ENCODE results near the genes GNG8, STRN4, SLC1A5, ARHGAP35 and SLC8A2.

GRCh38 chr19:46635846-46636901 lies at the start of gene GNG8:
Gene GNG8 (minus strand): TSS chr19:46636202.
- CAGE, long polyA plus RNA, result no peak
- RRBS, result 14% methylated on average over 12 of the region's 37 CpGs

- CAGE, long polyA plus RNA, result no peak
- RRBS, result 2% methylated on average over 7 of the region's 22 CpGs
Observed at GRCh38 chr19:46660498-46660841, 512 bp downstream of the DACT3 start.

- CAGE, long polyA plus RNA, result no peak
- RRBS, result no CpG with 5 or more reads among the region's 17 CpGs
Observed at GRCh38 chr19:46704481-46705055, 12.3 kb downstream of the PRKD2 start.

DNA sequence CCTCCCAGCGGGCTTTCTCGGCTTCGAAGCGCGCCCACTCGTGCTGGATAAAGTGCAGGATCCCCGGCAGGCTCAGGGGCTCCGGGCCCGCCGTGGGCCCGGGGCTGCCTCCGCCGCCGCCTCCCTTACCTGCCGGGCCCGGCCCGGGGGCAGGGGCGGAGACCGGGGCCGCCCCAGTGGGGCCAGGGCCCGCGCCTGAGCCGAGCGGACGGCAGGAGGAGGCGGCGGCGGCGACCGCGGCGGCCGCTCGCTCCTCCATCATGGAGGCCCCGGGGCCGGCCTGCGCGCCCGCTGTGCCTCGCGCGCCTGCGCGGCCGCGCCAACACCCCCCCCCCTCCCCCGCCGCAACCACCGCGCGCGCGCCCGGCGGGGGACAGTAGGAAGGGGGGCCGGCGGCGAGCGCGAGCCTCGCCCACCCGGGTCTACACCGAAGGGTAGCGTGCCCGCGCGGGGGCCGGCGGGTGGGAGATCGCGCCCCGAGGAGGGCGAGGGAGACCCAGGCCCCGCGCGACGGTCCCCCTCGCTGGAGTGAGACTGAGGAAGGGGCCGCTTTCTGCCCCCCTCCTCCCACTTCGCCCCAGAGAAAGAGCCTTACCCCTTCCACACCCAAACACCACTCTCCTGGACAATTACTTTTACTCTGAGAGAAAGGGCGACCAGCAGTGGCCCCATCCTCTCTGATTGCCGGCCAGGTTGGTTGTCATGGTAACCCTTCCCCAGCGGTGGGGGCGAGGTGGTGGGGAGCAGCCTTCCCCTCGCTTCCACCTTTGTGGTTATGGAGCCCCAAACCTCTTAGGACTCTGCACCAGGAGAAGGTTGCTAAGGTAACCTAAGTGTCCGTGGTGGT lies at the start of gene STRN4:
Gene STRN4, minus strand, starts transcription at position 282 of the 847 bp plus-strand sequence.
- CAGE, long polyA plus RNA, result no peak
- RRBS, result 2% methylated on average over 18 of the region's 86 CpGs

- CAGE, long polyA plus RNA, result start-site peak on the minus strand at chr19:46788591-46788599, 865 and 553 reads in 2 replicates
- RRBS, result 5% methylated on average over 7 of the region's 68 CpGs
Observed at GRCh38 chr19:46787877-46789036, at the start of gene SLC1A5. Gene SLC1A5 (minus strand): TSS chr19:46788594.

- CAGE, long polyA plus RNA, result no peak
- RRBS, result 2% methylated on average over 30 of the region's 141 CpGs
Observed at GRCh38 chr19:46860242-46861301, at the start of gene ARHGAP35. Gene ARHGAP35 (plus strand): TSS chr19:46860997.

DNA sequence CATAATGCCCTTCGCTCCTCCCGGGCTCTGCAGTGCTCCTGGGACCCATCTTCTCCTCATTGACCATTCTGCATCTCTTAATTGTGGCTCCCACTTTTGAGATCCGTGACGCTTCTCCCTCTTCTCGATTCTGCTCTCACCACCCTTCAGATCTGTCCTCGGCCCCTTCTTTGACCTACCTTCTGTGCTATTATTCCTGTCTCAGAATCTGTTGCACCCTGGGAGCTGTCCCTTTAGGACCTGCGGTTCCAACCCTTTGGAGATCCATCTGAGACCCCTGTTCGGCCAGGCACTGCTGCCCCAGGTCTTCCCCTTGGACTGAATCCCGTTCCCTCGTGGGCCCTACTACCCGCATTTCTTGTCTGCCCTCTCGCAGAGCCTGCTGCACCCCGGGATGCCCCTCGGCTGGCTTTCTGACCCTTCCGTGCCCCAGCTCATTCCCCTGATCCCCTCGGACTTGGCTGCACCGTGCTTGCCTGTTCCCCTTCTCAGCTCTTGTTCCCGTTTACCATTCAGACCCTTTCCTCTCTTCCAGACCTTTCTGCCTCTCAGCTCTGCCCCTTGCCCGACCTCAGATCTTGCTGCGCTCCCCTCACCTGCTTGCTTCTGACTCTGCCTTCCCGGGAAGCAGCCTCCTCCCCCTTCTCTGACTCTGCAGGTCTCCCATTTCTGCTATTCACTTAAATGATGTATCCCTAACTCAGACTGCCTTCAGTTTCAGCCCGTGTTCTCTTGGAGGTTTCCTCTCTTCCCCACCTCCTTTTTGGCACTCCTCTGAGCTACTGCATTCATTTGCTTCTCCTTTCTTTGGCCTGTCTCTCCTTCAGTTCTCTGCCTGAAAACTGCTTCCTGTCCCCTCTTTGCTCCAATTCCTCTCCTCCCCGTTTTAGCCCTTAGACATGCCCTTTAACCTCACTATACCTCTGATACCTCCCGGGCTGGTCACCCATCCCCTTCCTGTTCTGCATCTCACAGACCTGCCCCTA lies 1.1 kb downstream of the ARHGAP35 start:
- CAGE, long polyA plus RNA, result no peak
- RRBS, result 4% methylated on average over 2 of the region's 24 CpGs

GRCh38 chr19:46916511-46916802 lies 55.7 kb downstream of the ARHGAP35 start:
- CAGE, long polyA plus RNA, result no peak
- RRBS, result no CpG with 5 or more reads among the region's 1 CpG

DNA sequence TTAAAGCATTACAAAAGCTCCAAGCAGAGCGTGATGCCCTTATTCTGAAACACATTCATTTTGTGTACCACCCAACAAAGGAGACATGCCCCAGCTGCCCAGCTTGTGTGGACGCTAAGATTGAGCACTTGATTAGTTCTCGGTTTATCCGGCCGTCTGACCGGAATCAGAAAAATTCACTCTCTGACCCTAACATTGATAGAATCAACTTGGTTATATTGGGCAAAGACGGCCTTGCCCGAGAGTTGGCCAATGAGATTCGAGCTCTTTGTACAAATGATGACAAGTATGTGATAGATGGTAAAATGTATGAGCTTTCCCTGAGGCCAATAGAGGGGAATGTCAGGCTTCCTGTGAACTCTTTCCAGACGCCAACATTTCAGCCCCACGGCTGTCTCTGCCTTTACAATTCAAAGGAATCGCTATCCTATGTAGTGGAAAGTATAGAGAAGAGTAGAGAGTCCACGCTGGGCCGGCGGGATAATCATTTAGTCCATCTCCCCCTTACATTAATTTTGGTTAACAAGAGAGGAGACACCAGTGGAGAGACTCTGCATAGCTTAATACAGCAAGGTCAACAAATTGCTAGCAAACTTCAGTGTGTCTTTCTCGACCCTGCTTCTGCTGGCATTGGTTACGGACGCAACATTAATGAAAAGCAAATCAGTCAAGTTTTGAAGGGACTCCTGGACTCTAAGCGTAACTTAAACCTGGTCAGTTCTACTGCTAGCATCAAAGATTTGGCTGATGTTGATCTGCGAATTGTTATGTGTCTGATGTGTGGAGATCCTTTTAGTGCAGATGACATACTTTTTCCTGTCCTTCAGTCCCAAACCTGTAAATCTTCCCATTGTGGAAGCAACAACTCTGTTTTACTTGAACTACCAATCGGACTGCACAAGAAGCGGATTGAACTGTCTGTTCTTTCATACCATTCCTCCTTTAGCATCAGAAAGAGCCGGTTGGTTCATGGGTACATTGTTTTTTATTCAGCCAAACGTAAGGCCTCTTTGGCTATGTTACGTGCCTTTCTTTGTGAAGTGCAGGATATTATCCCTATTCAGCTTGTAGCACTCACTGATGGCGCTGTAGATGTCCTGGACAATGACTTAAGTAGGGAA lies 59.8 kb downstream of the ARHGAP35 start:
- CAGE, long polyA plus RNA, result no peak
- RRBS, result no CpG with 5 or more reads among the region's 26 CpGs

GRCh38 chr19:47034995-47035808 lies 13.2 kb downstream of the TMEM160 start:
- CAGE, long polyA plus RNA, result no peak
- RRBS, result no CpG with 5 or more reads among the region's 19 CpGs

- CAGE, long polyA plus RNA, result no peak
- RRBS, result no CpG with 5 or more reads among the region's 23 CpGs
Observed at GRCh38 chr19:47096069-47097274, 17.1 kb downstream of the ZC3H4 start.

DNA sequence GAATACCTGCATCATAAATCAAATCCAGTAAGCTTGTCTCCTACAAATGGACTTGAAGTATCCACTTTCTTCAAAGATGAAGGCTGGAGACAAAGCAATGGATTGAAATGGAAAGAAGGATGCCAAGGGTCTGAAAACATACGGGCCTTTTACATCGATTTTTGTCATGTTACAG lies 3.4 kb downstream of the ZC3H4 start:
- CAGE, long polyA plus RNA, result no peak
- RRBS, result no CpG with 5 or more reads among the region's 2 CpGs

DNA sequence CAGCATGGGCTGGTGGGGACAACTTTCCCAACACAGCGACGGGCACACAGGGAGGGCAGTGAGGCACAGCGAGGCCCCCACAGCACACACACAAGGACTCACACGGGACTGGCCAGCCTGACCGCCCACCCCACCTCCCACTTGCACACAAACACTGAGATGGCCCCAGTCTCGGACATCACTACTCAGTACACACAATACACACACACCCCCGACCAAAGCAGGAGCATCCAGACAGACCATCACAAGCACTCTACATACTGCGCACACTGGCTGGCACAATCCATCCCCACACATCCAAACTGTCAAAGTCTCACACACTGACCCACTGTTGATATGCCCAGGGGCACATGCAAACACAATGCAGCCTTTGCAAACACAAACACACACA lies 2.2 kb downstream of the BBC3 start:
- CAGE, long polyA plus RNA, result no peak
- RRBS, result no CpG with 5 or more reads among the region's 8 CpGs

DNA sequence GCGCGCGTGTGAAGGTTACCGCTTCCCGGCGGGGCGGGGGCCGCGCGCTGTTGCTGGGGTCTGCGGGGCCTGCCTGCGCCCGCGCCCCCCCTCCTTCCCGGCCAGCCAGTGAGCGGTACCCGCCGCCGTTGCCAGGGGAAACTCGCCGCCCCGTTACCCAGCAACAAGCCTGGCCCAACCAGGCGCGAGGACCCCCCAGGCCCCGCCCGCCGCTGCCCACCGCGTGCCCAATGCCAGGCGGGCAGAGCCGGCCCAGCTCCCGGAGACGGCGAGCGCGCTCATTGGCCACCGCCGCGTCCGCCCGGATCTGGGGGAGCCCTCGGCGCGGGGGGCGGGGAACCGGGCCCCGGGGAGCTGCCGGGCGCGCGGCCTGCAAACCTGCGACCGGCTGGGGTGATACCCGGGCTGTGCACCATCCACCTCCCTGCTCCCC lies 8.6 kb upstream of the BBC3 start:
- CAGE, long polyA plus RNA, result no peak
- RRBS, result 3% methylated on average over 25 of the region's 54 CpGs

GRCh38 chr19:47289818-47290270 lies 15.2 kb downstream of the INAFM1 start:
- CAGE, long polyA plus RNA, result no peak
- RRBS, result no CpG with 5 or more reads among the region's 8 CpGs

DNA sequence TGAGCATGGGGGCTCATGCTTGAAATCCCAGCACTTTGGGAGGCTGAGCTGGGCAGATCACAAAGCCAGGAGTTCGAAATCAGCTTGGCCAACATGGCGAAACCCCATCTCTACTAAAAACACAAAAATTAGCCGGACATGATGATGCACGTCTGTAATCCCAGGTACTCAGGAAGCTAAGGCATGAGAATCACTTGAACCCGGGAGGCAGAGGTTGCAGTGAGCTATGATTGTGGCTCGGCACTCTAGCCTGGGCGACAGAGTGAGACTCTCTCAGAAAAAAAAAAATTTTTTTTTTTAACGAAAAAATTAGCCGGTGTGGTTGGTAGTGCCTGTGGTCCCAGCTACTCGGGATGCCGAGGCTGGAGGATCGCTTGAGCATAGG lies 8.9 kb upstream of the C5AR2 start:
- CAGE, long polyA plus RNA, result no peak
- RRBS, result 90% methylated on average over 2 of the region's 12 CpGs

GRCh38 chr19:47381727-47382414 lies 32.8 kb downstream of the DHX34 start:
- CAGE, long polyA plus RNA, result no peak
- RRBS, result no CpG with 5 or more reads among the region's 11 CpGs

DNA sequence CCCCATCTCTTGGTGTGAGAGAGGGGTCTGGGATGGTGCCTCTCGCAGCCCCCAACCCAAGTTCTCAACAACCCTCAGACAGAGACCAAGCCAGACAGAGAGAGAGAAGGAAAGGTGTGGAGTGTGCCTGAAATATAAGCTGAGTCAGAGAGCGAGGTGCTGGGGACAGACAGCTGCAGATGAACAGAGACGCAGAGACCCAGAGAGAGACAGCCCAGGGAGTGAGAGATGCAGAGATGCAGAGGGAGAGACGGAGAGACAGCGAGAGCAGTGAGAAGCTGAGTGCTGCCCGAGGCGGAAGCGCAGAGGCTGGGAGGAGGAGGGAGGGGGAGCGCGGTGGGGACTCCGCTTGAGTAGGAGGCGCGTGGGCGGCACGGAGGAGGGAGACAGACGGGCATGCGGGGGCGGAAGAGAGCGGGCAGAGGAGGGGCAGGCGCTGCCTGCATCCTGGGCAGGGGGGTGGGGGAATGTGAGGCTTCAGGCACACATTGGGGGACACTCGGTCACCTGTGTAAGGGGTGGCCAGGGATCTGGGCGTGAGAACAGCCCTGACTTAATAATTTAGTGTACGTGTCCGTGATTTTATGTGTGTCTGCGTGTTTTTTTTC lies 25.8 kb downstream of the SLC8A2 start:
- CAGE, long polyA plus RNA, result no peak
- RRBS, result no CpG with 5 or more reads among the region's 25 CpGs

DNA sequence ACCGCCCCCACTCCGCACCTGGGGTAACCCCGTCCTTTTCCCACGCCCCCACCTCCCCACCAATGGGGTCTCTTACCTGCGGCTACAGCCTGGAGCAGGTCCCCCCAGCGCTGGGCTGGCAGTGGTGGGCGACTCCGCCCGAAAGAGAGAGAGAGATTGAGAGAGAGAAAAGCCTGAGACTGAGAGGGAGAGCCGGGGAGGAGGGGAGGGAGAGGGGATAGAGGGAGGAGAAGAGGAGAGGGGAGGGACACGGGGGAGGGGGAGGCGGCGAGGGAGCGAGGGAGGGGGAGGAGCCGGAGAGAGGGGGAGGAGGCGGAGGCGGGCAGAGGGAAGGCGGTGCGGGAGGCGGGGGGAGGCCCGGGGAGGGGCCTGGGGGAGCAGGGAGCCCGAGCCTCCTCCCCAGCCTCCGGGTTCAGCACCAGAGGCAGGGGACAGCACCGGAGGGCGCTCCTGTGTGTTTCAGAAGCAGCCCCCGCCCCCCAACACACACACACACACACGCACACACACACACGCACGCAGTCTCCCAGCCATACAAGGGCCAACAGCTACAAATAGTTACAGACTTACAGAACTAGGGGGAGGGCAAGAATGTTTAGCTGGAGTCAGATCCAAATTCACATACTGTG lies at the start of gene SLC8A2:
Gene SLC8A2, minus strand, starts transcription at position 181 of the 629 bp plus-strand sequence.
- CAGE, long polyA plus RNA, result no peak
- RRBS, result 4% methylated on average over 7 of the region's 29 CpGs

GRCh38 chr19:47485136-47485790 lies 1.2 kb upstream of the KPTN start:
- CAGE, long polyA plus RNA, result no peak
- RRBS, result 92% methylated on average over 2 of the region's 8 CpGs